Vein endothelial cell (primary cell): ENCODE measurements around the genes MEF2A, LRRK1 and CHSY1.

DNA sequence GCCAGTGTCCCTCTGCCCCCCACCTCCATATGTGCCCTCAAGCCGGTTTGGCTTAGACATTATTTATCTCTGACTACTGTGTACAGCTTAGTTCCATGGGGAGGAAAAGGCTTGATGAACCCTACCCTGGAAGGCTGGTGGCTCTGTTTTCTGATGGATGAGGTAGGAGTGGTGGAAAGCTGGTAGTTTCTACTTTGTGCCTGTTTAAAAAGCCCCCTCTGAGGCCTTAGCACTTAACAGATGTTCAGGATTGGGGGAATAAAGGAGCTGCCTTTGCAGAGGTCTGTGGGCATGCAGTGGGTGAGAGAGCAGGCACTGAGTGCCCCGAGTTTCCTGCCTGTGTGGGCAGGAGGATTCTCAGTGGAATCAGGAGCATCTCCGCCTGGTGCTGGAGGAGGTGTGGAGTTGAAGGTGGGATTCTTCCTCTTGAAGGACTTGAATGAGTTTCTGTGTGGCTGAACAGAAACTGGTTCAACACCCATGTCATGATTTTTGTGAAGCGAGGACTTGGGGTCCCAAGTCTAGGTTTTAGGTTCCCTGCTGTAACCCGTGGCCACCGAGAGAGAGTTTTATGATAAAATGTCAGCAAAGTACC lies 74.3 kb downstream of the IGF1R start:
- CAGE, long polyA plus RNA, result no peak

- CAGE, long polyA plus RNA, result no peak
These were observed 142.2 kb downstream of the PGPEP1L start for GRCh38 chr15:98865284-98865858.

DNA sequence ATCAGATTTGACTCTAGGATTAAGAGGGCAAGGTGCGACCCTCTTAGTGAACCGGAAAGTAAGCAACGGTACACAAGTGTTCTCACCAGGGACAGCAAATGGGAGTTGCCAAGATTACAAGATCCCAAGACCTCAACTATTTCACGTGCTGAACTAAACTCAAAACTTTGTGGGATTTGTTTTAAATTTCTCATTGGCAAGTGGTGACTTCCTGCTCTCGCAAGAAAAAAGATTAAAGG lies 2.1 kb upstream of the PGPEP1L start:
- CAGE, long polyA plus RNA, result no peak

GRCh38 chr15:99104660-99104945 lies 277 bp upstream of the SYNM start:
- CAGE, long polyA plus RNA, result no peak

DNA sequence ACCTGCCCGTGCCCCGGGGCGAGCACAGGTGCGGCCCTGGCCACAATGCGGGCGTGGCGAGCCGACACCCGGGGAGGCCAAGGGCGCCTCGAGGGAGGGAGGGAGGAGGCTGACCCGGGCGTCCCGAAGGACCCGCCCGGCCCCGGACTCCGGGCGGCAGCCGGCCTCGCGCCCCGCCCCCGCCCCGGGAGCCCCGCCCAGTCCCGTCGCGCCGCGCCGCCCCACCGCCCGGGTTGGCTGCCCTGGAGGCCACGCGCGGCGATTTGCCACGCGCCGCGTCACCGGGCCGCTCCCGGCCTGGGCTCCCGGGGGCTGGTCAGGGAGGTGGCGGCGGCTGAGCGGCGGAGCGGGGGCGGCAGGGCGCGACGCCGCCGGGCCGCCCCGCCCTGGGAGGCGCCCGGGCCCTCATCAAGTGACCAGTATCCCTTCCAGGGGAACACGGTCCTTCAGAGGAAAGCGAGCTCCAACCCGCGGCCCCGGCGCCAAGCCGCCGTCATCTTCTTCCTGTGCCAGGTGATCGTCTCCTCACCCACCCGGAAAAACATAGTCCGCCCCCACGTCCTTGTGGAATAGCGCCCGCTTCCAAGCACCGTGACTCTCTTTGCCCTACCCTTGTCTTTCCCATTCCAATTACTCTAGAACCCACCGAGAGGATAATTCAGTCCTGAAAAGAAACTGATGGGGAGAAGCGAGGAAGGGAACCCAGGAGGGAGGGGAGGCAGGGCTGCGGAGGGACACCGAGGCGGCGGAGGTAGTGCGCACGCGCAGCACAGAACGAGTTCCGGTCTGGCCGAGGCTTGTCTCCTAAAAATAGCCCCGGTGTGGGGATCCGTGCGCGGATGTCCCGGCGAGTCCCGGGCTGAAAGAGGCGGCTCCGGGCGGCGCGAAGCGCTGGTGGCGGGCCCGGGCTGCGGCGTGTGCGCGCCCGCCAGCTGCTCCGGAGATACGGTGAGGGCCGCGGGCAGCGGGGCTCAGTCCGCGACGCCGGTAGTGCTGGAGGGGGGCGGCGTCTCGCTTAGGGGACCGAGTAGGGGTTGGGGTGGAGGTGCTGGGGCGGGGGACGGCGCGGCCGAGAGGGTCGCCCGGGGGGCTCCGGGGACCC lies at the start of gene MEF2A:
MEF2A (plus strand) TSS at position 828 of the 1,102 bp plus-strand sequence.
- CAGE, long polyA plus RNA, result no peak

DNA sequence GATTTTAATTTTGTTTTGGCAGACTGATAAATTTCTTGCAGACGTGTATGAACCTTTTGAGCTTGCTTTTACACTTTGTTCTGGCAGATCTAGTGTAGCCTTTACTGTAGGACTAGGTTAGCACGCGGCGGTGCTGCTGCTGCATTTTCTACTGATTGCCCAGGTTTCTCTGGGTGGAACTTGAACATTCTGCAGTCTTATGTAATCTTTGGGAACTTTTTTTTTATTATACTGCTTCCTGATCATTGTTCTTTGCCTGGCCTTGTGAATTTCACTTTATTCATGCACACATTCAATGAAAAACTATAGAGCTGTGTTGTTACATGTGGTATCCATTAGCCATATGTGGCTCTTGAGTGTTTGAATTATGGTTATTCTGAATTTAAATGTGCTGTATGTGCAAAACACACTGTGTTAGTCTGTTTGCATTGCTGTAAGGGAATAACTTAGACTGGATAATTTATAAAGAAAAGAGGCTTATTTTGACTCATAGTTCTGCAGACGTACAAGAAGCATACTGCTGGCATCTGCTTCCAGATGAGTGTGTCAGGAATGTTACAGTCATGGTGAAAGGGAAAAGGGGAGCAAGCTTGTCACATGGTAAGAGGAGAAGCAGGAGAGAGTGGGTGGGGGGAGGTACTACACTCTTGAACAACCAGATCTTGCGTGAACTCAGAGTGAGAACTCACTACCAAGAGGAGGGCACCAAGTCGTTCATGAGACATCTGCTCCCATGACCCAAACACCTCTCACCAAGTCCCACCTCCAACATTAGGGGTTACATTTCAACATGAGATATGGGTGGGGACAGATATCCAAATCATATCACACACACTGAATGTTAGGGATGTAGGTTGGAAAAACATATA lies 26.5 kb downstream of the MEF2A start:
- CAGE, long polyA plus RNA, result no peak

DNA sequence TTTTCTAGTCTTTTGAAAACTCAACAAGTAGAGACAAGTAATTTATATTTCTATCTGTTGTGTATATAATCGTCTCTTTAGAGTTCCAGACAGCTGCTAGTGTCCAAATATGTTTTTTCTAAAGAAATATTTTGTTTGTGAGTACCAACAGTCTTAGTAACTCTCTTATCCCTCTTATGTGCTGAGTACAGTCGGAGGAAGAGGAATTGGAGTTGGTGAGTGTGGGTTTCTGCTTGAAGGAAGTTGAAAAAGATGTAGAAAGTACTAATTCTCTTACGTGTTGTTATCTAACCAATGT lies 30.1 kb downstream of the LYSMD4 start:
- CAGE, long polyA plus RNA, result no peak

- CAGE, long polyA plus RNA, result no peak
These were observed 12.8 kb downstream of the LYSMD4 start for GRCh38 chr15:99720442-99720863.

DNA sequence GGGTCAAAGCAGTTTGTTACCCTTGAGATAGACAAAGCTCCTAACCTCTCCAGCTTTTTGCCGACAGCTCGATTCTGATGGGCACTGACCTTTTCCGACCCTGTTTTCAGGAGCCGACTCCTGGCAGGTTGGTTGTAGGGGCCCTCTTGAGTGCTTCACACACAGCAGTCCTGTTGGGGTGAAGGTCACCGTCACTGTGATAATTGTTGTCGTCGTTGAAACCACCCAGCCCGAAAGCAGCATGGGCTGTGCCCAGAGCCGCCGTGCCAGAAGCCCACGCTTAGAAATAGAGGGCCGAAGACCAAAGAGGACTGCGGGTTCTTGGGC lies 7.4 kb upstream of the ADAMTS17 start:
- CAGE, long polyA plus RNA, result no peak

GRCh38 chr15:100349546-100350523 lies 8.1 kb upstream of the ADAMTS17 start:
- CAGE, long polyA plus RNA, result no peak

DNA sequence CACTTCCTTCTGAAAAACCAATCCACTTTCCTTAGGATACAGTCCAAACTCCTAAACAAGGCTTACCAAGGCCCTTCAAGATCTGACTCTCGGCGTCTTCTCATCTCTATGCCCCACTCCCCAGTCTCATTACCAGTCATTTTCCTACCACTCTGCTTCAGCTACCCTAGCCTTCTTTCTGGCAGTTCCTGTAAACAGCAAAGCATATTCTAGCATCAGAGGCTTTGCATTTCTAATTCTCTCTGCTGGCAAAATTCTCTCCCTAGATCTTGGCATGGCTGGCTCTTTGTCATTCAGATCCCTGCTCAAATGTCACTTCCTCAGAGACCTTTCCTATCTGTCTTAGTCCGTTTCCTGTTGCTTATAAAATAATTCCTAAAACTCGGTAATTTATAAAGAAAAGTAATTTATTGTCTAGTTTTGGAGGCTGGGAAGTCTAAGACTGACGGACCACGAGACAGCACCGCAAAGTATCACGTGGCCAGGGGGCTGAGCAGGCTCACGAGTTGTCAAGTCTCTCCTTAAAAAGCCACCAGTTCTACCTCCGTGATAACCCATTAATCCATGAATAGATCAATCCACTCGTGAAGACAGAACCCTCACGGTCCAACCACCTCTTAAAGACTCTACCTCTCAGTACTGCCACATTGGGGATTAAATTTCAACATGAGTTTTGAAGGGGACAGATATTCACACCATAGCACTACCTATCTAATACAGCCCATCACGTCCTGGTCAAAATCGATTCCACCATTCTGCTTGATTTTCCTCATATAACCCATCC lies 942 bp downstream of the LINS1 start:
- CAGE, long polyA plus RNA, result no peak

- CAGE, long polyA plus RNA, result no peak
These were observed 91.1 kb downstream of the ASB7 start for GRCh38 chr15:100693387-100693925.

GRCh38 chr15:100918757-100919656 lies at the start of gene LRRK1:
Gene LRRK1 (plus strand): TSS chr15:100919357.
- CAGE, long polyA plus RNA, result no peak

DNA sequence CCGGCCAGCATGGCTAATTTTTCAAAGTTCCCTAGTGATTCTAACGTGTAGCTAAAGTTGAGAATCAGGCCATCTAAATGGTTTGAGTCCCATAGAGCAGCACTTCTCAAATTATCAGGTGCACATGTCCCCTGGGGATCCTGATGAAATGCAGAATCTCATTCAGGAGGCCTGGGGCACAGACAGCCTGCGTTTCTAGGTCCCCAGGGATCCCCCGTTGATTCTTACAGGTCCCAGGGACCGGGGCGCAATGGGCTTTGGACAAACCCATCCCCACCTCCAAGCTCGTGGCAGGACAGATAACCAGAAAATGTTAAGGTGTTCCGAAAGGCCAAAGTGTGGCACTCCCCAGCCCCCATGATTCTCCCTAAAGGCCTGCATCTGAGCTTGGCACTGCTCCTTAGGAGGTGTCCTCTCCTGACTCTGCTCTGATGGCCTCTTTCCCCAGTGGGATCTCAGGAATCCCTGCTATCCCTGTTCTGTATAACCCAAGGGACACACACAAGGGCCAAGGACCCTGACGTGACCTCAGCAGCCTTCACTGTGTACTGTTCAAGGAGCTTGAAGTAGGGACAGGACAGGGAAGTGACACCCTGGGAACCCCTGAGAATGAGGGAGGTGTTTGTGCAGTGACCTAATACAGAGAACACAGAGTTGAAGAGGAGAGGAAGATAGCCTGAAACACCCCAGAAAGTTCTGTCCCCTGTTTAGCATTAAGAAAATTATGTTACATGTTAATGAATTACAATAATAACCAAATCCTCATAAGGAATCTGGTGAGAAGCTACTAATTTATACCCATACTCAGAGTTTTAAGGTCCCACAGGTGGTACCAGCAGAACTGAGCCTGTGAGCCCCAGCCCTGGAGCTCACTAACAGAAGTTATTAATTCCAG lies 8.1 kb downstream of the LRRK1 start:
- CAGE, long polyA plus RNA, result no peak

DNA sequence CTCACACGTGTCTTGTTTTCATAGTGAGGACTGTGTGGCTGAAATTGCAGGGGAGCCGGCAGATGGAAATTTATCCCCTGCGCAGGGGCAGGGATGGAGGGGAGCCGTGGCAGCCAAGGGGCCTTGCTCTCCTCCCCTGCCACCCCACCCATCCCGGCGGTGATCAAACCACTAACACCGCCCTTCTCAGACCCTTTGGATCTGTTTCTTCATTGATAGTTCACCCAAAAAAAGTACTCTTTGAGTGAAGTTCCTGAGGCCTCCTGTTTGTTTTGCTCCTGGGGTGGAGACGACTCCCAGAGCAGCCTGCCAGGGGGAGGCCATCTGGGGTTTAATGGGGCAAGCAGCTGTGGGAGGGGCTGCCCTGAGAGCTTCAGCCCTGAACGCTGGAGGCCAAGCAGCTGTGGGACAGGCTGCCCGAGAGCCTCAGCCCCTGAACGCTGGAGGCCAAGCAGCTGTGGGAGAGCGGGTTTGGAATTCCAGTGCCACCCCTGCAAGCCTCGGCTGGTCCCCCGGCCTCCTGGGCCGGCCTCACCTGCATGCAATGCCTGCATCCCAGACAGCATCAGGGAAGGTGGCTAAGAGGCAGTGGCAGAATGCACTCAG lies 131.0 kb downstream of the LRRK1 start:
- CAGE, long polyA plus RNA, result no peak

GRCh38 chr15:101123442-101124104 lies 128.3 kb downstream of the CHSY1 start:
- CAGE, long polyA plus RNA, result no peak

DNA sequence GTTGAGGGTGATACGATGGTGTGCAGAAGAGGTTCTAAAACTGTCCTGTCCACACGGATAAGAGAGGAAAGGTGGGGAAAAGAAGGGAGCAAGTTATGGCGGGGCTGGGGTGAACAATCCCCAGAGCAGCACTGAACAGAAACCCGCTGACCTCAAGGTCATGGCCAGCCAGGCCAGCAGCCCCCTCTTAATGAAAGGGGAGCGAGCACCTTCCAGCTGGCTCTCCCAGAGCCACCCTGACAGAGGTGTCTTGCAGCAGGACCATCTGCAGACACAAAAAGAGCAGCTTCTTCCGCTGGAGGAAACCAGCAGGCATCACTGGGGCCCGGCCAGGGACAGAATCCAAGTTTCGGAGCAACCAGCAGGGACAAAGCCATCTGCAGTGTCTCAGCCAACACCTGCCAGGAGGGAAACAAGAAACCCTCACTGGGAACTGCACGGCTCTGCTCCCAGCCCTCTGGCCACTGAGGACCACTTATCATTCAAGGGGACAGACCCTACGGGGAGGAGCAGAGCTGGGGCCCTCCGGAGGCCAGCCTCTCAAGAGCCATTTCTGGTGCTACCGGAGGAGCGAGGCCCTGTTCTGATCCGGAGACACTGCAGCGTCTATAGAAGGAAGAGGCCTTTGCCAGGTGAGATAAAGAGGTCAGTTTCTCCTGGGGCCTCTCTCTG lies 89.2 kb downstream of the CHSY1 start:
- CAGE, long polyA plus RNA, result no peak

DNA sequence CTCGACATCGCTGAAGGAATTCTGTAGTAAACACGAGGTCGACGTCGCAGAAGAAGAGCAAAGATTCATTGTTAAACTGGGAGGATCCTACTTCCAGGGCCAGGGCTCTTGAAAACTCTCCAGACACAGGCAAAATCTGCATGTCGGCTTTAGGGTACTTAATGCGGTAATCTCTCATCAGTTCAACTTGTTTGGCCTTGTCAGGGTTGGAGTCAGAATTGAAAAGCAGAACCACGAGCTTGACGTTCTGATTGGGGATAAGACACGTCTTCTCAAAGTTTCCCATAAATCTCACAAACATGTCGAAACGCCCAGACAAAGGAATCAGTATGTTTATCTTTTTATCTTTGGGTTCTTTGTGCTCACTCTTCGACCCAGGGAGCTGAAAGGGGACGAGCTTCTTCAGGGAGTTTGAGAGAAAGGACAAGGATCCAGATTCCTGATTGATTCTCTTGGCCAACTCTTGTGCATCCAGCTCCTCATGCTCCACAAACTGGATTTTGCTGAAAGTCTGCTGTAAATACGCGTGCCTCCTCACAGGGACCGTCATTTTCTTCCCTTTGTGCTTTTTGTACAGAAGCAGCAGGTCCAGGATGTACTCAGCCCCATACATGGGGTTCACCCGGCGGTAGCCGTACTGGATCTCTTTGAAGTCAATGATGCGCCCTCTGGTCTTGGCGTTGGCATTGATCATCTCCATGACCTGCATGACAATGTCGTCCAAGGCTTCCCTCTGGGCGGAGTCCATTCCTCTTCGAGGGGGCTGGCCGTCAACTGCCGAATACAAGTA lies 73.8 kb downstream of the CHSY1 start:
- CAGE, long polyA plus RNA, result no peak

DNA sequence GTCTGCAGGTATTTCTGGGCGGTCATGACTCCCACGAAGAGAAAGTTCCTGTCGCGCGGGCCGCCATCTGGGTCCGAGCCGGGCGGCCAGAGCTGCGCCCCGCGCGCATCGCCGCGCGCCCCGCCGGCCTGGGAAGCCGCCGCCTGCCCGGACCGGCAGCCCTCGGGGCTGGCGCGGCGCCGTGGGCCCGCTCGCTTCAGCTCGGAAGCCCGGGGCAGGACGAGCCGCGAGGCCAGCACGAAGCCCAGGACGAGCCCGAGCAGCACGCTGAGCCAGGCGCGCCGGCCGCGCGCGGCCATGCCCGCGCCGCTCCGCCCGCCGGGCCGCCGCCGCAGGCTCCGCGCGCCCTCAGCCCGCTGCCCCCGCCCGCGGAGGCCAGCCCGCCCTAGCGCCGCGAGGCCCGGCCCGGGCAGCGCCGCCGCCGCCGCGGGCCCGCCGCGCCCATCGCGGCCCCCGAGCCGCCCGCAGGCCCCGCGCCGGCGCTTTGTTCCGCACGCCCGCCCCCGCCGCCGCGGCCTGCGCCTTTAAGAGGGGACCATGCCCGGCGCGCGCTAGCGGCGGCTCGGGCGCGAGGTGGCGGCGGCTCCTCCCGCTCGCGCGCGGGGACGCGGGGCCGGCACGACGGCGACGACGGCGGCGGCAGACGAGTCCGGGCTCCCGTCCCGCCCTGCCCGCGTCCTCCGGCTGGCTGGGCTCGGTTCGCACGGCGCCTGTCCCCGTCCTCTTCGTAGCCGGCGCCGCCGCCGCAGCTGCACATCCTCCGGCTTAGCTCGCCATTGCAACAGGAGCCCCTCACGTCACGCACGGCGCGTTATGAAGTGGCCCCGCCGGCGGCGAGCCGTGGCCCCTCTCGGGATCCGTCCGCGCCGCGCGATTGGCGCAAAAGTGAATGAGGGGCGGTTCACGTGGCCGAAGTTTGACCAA lies at the start of gene CHSY1:
CHSY1 (minus strand) TSS at position 891 of the 924 bp plus-strand sequence.
- CAGE, long polyA plus RNA, result no peak

DNA sequence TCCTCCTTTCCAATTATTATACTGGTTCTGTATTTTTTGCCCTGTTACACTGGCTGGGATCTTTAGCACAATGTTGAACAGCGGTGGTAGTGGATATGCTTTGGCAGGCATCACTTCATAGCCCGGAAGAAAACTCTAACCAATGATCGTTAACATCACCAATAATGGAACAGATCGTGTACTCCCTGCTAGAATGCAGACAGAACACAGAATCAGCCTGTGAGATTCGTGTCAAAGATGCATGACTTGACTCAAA lies 4.1 kb upstream of the SNRPA1 start:
- CAGE, long polyA plus RNA, result no peak